Temporal lobe (tissue), 2 donors: Measurements from ENCODE around the genes H3C6, H2BC9, H4C8 and BTN1A1.

DNA sequence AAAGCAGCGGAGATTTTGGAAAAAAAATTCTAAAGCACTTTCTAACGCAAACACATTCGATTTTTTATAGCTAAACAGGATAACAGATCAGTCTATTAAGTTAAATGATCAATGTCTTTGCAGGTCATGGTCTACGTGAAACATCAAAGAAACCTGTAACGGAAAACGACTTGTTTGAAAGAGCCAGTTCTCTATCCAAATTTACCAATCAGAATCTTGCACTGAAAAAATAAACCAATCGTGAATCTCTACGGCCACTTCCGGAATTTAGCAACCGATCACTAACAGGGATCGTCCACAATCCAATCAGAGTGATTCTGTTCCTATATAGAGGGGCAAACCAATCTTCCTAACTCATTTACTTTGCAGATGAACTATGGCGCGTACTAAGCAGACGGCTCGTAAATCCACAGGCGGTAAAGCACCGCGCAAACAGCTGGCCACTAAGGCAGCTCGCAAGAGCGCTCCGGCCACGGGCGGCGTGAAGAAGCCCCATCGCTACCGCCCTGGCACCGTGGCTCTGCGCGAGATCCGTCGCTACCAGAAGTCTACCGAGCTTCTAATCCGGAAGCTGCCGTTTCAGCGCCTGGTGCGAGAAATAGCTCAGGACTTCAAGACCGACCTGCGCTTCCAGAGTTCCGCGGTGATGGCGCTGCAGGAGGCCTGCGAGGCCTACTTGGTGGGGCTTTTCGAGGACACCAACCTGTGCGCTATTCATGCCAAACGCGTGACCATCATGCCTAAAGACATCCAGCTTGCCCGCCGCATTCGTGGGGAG, at the start of gene H3C6:
TSS of gene H3C6 (plus strand) at position 357 of the 778 bp plus-strand sequence.
- RAMPAGE, long total RNA: no peak

DNA sequence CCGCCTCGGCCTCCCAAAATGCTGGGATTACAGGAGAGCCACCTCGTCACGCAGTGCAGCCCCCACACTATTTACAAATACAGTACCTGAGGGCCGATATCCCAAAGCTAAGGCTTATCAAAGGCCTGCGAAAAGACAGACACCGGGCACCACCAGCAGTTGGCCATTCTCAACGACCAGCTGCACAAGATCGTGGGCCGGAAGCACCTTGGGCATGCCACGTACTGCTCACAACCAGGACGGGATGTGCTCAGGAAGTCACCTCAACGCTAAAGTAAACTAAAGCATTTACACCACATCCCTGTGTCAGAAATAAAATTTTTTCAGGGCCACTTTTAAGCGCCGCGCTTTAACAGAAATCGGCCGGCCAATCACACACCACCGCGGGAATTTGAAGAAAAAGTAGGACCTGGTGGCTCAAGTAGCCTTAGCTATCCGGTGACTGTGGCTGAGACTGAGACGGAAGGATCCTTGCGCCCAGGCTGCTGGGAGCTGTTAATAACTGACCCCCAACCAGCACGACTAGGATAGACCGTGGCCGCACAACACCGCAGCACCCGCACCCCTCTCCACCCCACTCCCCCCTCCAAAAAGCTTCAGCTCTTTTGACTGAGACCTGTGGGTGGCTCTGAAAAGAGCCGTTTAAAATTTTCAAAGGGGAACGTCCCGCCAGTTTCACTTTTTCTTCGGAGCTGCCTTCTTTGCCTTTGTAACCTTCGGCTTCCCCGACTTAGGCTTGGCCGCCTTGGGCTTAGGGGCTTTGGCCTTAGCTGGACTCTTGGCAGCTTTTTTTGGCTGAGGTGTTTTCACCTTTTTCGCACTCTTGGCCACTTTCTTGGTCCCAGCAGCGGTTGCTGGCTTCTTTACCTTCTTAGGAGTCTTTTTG, 951 bp downstream of the H1-3 start:
- RAMPAGE, long total RNA: no peak

DNA sequence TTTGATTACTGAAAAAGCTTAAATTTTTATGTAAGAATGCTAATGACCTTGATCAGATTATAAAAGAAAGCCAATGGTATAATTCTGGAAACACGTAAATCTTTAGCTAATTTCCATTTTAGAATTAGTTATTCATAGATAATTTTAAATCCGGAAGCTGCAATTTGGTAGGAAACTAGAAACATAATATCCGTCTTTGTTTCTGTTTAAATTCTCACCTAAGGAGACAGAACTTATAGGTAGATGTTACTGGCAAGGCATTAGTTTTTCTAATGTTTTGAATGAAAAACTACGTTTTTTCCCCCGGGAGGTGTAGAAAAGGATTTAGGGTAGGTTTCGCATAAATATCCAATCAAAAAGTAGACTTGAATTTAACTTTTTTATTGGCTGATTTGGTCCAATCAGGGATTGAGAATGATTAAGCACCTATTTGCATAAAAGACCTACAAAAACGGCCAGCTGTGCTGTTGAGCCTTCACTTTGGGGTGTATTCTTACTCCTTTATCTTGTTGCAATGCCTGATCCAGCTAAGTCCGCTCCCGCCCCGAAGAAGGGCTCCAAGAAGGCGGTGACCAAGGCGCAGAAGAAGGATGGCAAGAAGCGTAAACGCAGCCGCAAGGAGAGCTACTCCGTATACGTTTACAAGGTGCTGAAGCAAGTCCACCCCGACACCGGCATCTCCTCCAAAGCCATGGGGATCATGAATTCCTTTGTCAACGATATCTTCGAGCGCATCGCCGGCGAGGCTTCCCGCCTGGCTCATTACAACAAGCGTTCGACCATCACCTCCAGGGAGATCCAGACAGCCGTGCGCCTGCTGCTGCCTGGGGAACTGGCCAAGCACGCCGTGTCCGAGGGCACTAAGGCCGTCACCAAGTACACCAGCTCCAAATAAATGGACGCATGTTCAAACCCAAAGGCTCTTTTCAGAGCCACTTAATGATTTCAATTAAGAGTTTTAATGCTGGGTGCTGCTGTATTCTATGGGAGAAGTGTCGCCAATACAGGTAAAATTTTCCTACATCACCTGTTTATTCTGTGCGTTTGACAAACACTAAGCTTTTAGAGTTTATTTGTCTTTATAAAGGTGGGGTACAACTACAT, at the start of gene H2BC9:
TSS of gene H2BC9 (plus strand) at position 478 of the 1,104 bp plus-strand sequence.
- RAMPAGE, long total RNA: start-site peak on the plus strand centred at position 443 of the sequence, 96 bp wide, 505 and 68 reads in 2 replicates

GRCh38 chr6:26270426-26270837, 781 bp downstream of the H3C8 start:
- RAMPAGE, long total RNA: no peak

- RAMPAGE, long total RNA: start-site peak on the minus strand at chr6:26285531-26285623, 1,156 and 55 reads in 2 replicates
Observed at GRCh38 chr6:26285009-26286153, at the start of gene H4C8. Gene H4C8 (minus strand): TSS chr6:26285534.

GRCh38 chr6:26296691-26297402, 11.5 kb upstream of the H4C8 start:
- RAMPAGE, long total RNA: no peak

- RAMPAGE, long total RNA: no peak
Observed at GRCh38 chr6:26304643-26305936, 19.8 kb upstream of the H4C8 start.

- RAMPAGE, long total RNA: no peak
Observed at GRCh38 chr6:26312745-26313519, 27.6 kb upstream of the H4C8 start.

GRCh38 chr6:26347082-26347525, 17.9 kb upstream of the BTN3A2 start:
- RAMPAGE, long total RNA: no peak

DNA sequence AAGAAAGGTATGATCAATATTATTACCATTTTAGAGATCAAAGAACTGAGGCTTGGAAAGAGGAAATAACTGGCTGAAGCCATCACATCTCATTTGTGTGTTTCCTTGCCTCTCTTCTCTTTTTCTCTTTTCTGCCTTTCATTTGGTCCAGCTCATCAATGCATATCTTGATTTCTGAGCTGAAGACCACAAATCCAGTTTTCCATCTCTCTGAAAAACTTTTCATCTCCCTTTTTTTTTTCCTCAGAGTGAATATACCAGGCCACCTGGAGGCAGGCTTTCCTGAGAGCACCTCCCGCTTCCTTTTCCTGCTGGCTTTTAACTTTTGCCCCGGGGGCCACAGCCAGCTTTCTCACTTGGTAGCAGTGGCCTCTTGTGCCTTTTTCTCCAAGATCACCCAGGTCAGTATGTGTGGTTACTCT, at the start of gene BTN1A1:
TSS of gene BTN1A1 (plus strand) at position 346 of the 422 bp plus-strand sequence.
- RAMPAGE, long total RNA: no peak

GRCh38 chr6:26522489-26522752, 15.7 kb upstream of the HMGN4 start:
- RAMPAGE, long total RNA: no peak

- RAMPAGE, long total RNA: no peak
Observed at GRCh38 chr6:26613594-26614605, 17.1 kb downstream of the ABT1 start.

DNA sequence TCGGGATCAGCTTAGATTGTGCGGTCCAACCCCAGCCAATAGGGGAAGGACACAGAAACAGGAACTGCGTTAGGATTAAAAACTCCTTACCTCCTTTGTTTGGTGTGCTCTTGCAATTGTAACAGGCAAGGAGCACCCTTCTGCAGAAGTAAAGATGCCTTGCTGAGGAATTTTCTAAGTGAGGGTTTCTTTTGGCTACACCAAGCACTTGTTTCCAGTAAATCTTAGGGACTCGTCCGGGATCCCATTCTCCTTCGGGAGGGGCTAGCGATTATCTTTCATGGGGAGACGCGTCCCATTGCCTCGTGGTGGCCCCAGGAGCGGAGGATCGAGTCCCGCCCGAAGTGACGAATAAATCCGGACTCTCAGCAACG, 31.3 kb downstream of the H2AC12 start:
- RAMPAGE, long total RNA: no peak

- RAMPAGE, long total RNA: no peak
Observed at GRCh38 chr6:27187184-27188298, 40.6 kb downstream of the H2AC12 start.

DNA sequence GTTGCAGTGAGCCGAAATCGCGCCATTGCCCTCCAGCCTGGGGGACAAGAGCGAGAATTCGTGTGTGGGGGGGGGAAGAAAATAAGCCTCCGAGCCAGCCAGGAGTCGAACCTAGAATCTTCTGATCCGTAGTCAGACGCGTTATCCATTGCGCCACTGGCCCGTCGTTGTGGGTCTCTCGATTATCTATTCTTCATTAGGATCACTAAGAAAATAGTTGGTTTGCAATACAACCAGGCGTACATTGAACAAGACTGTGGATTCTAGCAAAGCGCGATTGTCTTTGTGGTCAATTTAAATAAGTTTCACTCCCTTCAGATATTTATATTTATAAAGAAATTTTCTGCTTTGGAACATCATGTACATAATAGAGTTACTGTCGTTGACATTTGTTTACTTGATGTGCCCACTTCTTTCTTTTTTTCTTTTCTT, 33.7 kb upstream of the PRSS16 start:
- RAMPAGE, long total RNA: no peak

DNA sequence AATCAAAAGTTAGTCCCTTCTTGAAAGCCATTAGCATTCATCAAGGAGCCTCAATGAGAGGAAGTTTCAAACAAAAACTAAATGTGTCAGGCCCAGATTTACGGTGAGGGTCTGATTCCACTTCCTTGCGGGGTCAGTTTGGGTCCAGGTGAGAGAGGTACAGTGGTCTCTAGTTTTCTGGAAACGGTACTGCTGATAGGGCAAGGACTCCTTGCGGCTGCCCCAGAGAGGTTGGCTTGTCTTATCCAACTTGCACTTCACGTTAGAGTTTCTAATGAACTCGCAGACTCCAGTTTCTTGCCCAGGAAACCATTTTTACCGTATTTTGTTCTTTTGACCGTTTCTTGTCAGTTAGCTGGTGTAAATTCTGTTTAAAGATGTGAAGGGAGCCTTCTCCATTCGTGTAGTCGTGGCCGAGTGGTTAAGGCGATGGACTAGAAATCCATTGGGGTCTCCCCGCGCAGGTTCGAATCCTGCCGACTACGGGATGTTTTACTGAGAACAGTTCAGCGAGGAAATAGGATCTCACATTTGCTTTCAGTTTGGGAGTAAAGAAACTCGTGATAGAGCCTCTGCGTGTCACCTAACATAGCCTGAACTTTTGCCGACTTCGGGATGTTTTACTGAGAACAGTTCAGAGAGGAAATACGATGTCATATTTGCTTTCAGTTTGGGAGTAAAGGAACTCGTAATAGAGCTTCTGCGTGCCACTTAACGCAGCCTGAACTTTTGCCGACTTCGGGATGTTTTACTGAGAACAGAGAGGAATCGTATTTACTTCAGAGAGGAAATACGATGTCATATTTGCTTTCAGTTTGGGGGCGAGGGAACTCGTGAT, 5.7 kb upstream of the ZNF184 start:
- RAMPAGE, long total RNA: no peak

GRCh38 chr6:27684433-27685053, 123.2 kb downstream of the H2BC13 start:
- RAMPAGE, long total RNA: no peak

GRCh38 chr6:27813213-27813543, 1.4 kb downstream of the H2AC14 start:
- RAMPAGE, long total RNA: no peak

DNA sequence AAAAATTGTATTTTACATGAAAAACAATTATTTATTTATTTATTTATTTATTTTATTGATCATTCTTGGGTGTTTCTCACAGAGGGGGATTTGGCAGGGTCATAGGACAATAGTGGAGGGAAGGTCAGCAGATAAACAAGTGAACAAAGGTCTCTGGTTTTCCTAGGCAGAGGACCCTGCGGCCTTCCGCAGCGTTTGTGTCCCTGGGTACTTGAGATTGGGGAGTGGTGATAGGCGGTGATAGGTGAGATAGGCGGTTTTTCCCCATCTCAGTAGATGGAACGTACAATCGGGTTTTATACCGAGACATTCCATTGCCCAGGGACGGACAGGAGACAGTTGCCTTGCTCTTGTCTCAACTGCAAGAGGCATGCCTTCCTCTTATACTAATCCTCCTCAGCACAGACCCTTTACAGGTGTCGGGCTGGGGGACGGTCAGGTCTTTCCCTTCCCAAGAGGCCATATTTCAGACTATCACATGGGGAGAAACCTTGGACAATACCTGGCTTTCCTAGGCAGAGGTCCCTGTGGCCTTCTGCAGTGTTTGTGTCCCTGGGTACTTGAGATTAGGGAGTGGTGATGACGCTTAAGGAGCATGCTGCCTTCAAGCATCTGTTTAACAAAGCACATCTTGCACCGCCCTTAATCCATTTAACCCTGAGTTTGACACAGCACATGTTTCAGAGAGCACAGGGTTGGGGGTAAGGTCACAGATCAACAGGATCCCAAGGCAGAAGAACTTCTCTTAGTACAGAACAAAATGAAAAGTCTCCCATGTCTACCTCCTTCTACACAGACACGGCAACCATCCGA, 2.1 kb downstream of the H4C11 start:
- RAMPAGE, long total RNA: no peak

DNA sequence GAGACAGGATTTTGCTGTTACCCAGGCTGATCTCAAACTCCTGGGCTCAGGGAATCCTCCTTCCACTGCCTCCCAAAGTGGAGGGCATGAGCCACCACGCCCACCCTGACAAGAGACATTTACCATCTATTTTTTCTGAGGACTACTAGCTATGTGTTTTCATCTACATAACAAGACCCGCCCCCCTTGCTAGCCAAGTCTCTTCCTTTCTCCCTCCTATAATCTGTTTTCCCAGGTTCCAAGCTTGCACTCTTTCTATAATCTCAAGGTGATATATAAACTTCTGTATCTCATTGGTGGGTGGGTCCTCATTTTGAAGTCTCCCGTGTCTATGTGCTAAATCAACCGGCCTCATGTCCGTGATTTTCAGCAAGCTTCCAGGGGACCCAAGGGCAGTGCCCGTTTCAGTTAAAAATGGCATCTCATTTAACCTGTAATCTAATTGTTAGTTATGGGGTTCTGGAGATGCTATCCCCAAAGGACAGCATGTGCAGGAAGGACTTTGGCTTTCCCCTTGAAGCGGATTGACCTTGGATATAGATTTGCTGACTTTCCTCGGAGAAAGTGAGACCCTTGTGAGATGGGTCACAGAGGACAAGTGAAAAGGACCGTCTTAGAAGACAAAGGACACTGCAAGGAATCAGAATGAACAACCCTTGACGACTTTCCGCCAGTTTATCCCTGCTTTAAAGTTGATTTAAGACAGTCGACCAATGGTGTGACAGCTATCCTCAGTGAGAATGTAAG, 881 bp downstream of the H3C12 start:
- RAMPAGE, long total RNA: no peak